Bronchus (tissue), 1 donor: ENCODE measurements around a stretch of chr2.

- PRO-cap, result unidirectional peak, minus-strand start at chr2:170930443
Measured at GRCh38 chr2:170930207-170930831, 1.3 kb downstream of the GORASP2 start.

DNA sequence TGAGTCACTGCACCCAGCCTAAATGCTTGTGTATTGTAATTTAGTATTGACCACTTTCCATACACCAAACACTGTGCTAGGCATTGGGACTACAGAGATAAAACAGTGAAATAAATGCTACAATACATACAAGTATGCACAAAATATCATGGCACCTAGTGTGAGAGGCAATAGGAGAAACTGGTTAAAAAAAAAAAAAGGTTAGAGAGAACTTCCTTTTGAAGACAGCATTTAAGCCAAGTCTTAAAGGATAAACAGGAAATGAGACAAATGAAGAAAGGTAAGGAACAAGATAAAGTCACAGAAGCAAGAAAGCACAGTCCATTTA, 113.4 kb downstream of the GORASP2 start:
- PRO-cap, result no peak

- PRO-cap, result bidirectional peak, plus-strand start at chr2:171159891, minus-strand start at chr2:171159813
Measured at GRCh38 chr2:171159114-171159992, 1.3 kb downstream of the TLK1 start.

GRCh38 chr2:171321066-171321717, 112.6 kb downstream of the METTL8 start:
- PRO-cap, result no peak

DNA sequence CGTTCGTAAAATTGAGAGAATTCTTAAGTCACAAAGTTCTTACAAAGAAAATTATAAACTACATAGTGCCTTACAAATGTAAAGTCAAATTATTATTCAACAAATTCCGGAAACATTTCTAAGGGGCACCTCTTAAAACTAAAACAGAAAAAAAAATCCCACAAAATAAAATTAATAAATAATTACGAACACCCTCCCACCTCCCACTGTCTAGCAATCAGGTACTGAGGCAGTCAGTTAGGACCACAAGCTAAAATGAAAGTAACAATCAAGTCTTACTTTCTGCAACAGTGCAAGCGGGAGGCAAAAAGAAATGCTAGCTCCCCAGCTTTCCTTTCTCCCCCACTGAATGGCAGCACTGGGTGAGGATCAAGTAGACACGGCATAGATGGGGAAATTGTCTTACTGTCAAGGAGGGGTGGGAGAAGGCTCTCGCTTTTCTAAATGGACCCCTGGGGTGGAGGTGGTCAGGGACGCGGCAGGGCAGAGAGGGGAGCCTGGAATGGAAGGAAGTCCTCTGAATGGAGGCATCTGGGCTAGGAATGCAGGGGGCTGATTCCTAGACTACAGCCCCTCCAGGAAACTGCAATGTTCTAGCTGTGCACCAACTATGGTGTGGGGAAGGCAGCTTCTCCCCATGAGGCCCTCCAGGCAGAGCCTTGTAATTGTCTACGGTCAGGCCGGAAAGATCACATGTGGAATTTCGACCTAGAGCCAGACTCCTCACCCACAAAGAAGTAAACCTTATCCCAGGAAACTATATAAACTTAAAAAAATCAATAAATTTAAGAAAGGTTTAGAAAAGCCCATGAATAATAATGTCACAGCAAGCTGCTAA, 24.3 kb downstream of the METTL8 start:
- PRO-cap, result no peak

GRCh38 chr2:171517633-171517840, 4.7 kb upstream of the CYBRD1 start:
- PRO-cap, result no peak

DNA sequence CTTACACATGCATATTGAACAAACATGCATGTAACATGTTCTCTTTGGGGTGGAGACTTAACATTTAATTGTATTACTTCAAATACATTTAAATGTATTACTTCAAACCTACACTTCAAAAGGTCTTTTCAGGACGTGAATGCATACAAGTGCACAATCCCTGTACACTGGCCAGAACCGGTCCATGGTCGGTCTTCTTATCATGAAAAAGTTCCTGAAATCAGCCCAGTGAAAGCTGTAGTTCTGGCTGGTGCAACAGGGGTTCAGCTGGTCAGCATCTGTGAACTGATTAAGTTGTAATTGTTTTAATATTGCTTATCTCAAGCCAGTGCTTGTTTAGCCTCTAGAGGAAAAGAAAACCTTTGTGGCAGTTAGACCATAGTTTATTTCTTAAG, 940 bp upstream of the CYBRD1 start:
- PRO-cap, result no peak

- PRO-cap, result no peak
Measured at GRCh38 chr2:171555133-171555539, 32.9 kb downstream of the CYBRD1 start.

- PRO-cap, result no peak
Measured at GRCh38 chr2:172075397-172075771, 9.9 kb upstream of the DLX1 start.

GRCh38 chr2:172097059-172097530, 5.6 kb downstream of the DLX2 start:
- PRO-cap, result no peak

GRCh38 chr2:172329691-172330760, 97.4 kb upstream of the ITGA6 start:
- PRO-cap, result no peak

DNA sequence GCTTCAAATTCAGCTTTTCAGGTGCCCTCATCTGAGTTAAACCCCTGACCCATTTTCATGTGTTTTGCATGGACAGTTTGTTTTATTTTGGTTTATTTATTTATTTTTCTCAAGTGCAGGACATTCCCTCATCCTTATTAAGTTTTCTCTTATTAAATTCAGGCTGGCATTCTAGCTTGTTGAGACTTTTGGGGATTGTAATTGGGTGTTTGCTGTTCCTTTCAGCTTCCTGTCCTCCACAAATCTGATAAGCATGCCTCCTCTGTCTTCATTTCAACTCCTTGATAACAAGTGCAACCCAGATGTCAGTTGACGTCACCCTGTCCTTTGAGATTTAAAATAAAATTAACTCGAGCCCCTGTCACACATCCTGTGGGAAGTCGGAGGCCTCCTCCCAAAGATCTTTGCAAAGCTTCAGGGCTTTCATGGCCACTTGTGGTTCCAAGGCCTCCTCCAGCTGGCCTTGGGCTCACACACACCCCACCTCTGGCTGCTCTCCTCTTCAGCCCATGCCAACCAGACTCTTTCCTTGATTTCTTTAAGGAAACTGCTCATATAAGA, 70.0 kb upstream of the ITGA6 start:
- PRO-cap, result no peak

GRCh38 chr2:172434764-172435437, 7.5 kb downstream of the ITGA6 start:
- PRO-cap, result no peak

- PRO-cap, result no peak
Measured at GRCh38 chr2:172480306-172480859, 53.0 kb downstream of the ITGA6 start.

- PRO-cap, result unidirectional peak, minus-strand start at chr2:172492224
Measured at GRCh38 chr2:172492084-172492400, 63.8 kb upstream of the PDK1 start.

DNA sequence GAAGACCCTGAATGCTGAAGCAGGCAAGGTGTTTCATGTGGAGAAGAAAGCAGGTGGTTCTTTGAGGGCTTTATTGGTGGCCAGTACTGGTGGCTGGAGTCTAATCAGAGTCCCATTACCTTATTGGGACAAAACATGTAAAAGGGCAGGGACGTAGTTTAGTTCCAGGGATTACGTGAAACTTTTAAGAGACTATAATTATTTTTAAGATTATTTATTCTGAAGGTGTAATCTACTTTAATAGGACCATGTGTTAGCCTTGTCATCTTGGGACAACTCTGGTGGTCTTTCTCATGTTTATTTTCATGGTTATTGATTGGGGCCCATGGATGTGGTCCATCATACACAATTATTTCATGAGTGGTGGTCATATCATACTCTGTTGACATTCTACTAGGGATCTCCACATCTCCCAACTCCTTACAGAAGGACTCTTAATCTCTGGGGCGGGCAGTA, 112.0 kb downstream of the RAPGEF4 start:
- PRO-cap, result no peak

- PRO-cap, result no peak
Measured at GRCh38 chr2:172892972-172893296, 157.3 kb downstream of the RAPGEF4 start.

- PRO-cap, result no peak
Measured at GRCh38 chr2:172925279-172926187, 150.1 kb upstream of the MAP3K20 start.

DNA sequence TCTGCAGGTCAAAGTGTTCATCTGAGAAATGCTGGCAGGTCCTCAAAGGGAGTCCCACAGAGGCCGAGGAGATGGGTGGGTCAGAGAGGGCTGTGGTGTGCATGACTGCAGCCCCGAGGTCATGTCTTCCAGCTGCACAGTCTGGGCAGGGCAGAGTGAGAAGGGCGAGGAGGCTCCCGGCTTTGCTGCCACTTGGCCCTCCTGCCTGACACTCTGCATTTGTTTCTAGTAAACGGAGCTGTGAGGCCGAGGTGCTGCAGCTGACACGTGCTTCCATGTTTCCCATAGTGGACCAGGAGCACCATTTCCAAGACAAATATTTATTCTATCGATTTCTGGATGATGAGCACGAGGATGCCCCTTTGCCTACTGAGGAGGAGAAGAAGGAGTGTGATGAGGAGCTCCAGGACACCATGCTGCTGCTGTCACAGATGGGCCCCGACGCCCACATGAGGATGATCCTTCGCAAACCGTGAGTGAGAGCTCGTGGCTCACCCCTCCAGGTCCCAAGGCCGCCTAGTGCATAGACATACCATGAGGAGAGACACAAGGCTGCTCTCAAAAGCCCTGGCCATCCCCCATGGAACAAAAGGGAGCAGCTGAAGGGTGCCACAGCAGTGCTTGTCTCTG, 108.6 kb upstream of the MAP3K20 start:
- PRO-cap, result no peak

DNA sequence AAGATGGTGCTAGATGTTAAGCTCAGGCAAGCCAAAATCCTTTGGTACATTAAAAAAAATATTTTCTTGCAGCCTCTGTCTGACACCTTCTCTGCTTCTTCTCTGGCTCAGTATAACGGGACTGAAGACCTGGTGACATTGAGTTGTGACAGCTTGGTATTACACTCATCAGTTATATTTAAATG, 75.7 kb upstream of the MAP3K20 start:
- PRO-cap, result no peak